Epithelial cell of prostate (primary cell): ENCODE data around the gene NCOA4.

- RRBS = no CpG with 5 or more reads among the region's 9 CpGs
These were observed 10.8 kb upstream of the CSGALNACT2 start for GRCh38 chr10:43127537-43127823.

DNA sequence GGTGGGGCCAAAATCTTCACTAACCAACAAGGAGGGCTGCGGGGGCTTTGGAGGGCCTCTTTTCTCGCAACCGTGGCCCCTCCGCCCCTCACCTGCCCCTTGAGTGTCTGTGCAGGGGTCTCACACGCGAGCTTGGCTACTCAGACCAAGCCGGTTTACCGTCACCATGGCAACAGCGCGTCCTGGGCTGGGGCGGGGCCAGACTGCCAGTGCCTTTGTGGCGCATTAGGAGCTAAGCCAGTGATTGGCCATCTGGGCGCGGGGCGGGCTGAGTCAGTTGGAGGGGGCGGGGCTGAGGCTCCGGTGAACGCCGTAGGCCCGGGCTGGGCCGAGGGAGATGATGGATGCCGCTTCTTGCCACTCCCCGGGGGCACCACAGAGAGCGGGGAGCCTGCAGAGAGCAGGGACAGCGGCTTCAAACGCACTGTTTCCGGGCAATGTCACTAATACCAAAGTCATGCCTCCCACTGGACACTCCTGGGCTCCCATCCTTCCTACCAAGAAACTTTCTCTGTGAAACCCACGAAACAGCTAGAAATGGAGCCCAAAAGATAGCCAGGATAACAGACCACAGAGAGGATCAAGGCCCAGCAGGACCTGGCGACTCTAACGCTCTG lies 48.6 kb upstream of the FXYD4 start:
- RRBS = 7% methylated on average over 8 of the region's 30 CpGs

DNA sequence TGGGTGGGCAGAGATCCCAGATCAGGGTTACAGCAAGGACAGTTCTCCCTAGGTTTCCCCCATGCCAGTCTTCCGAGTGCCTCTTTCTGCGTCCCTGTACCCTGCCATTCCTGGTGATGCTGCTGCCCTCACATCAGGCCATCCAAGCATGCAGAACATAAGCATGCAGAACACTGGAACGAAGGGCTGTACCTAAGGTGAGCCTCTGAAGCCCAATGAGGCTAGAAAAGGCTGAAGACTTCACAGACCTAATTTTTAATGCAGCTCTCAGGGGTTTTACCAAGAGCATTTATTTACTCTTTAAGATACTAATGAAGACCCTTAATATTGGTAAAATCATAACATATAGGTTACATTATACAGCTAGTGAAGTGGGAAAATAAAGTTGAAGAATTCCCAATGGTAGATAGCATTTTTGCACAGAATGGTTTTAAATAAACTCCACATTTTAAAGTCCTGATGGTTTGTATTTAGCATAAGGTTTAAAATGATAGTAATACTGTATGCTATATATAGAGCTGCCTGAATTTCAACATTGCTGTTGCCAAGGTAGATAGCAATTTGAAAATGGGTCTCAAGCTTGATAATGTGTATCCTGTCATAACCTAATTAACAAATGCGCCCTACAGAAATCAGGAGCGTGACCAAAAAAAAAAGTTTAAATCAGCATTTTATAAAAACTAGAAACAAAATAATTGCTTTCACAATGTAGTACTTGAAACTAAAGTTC lies 13.7 kb downstream of the FXYD4 start:
- RRBS = no CpG with 5 or more reads among the region's 5 CpGs

GRCh38 chr10:43389677-43390528 lies 18.5 kb downstream of the FXYD4 start:
- RRBS = no CpG with 5 or more reads among the region's 9 CpGs

DNA sequence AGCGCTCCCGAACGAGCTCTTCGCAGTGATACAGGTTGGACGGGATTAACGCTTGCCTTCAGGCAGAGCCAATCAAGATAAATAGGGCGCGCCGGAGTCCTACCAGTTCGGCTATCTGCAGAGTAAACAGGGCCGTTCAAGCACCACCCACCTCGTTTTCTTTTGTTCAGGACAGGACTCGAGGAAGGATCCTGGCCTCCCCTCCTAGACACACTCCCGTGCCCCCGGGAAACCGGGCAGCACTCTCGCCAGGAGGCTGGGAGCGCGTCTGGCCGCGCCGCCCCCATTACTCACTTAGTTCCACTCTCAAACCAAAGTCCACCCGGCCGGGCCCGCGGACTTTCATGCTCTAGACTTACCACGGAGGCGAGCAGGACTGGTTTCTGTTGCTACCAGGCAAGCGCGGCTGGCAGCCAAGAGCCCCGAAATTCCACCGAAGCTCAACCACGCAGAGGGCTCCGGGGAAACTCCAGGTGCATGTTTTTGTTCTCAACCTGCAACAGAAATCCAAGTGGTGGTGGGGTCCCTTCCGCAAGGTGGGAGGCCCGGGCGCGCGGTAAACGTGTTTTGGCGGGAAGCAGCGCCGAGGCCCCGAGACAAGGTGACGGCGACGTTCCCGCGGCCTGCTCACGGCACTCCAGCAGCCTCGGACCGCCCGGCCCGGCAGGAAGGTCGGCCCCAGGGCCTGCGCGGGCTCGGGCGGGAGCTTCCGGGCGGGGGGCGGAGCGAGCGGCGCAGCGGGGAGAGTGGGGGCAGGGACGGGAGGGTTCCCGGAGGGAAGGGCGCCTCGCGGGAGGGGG lies 12.7 kb downstream of the HNRNPF start:
- RRBS = under 1% methylated on average over 30 of the region's 71 CpGs

- RRBS = under 1% methylated on average over 14 of the region's 23 CpGs
These were observed 12.2 kb downstream of the HNRNPF start for GRCh38 chr10:43396897-43397109.

DNA sequence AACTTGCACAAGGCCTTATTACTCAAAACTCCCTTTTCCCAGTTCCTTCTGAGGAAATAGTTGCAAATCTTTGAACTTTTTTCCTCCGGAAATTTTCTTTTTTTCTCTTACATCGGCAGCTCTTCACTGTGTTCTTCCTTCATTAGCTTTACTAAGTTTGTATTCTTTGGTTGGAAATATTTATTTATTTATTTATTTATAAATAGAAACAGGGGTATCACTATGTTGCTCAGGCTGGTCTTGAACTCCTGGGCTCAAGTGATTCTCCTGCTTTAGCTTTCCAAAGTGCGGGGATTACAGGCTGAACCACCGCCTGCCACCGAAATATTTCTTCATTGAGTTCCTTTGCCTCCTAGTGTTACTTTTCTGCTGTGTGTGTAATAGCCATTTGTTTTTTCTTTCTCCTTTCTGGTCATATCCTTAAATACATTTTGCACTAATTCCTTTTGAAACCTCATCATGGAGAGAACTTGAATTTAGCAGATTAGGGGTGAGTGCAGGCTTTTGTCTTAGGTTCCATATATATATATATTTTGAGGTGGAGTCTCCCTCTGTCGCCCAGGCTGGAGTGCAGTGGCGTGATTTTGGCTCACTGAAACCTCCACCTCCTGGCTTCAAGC lies 868 bp downstream of the ZNF487 start:
- RRBS = no CpG with 5 or more reads among the region's 7 CpGs

DNA sequence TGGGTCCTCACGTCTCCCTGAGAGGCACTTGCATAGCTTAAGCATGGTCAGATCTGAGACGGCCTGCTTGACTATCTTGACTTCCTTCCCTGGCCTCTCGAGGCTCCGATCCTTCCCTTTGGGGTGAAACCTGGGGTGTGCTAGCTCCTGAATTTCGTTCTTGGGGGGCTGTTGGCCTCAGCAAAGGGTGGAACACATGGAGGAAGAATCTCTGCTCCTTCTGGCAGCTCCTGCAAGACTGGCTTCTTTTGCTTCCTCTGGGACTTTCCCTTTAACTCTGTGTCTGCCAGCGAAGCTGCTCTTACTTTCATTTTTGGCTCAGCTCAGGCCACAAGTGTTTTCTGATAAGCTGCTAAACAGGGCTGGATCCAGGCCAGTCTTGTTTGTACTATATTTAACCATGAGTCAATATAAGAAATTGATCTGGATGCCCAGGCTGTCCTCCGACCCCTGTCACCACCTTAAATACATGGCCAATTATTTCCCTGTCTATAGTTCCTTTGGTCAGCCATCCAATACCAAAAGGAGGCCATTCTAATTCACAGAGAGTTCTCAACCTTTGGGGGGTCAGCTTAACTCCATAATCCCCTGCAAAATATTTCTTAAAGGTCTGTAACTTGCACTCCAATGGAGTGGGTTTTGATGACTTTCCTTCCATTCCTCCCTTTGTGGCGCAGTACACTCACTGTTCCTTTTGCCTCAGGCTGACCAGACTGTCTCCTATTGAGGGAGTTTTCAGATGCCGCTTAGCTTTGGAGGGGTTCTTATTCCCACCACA lies 11.0 kb upstream of the ZNF485 start:
- RRBS = no CpG with 5 or more reads among the region's 9 CpGs

DNA sequence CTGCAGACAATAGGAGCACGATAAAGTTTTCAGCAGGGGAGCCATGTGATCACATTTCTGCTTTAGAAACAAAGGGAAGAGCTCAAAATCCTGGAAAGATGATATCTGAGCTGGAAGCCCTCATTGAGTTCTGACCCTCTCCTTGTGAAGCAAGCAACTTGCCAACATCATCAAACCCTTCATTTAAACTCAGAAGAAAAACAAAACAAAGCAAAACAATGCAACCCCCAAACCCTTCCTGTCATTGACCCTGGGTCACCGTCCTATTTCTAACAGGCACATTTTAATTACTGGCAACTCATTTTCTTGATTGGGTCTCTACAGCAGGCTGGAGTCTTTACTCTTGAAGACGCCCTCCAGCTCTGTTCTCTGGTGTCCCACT lies 198.3 kb upstream of the ZNF32 start:
- RRBS = no CpG with 5 or more reads among the region's 3 CpGs

GRCh38 chr10:43863826-43864654 lies 215.4 kb upstream of the ZNF32 start:
- RRBS = 93% methylated on average over 2 of the region's 8 CpGs

GRCh38 chr10:44383422-44384430 lies 1.2 kb downstream of the CXCL12 start:
- RRBS = no CpG with 5 or more reads among the region's 58 CpGs

DNA sequence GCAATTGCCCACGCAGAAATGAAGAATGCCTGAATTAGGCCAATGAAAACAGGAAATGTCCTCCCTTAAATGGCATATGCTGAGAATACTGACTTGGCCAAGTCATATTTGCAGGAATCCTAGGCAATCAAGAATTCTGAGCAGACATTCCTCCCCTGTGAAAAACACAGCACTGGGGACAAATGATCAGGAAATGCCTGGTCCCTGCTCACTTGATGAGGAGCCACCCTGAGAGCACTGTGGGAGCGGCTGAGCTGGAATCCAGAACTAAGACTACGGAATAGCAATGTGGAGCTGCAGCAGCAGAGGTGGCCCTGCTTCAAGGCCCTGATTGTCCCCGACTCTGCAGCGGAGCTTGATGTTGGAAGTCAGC lies 184.7 kb upstream of the CXCL12 start:
- RRBS = no CpG with 5 or more reads among the region's 5 CpGs

DNA sequence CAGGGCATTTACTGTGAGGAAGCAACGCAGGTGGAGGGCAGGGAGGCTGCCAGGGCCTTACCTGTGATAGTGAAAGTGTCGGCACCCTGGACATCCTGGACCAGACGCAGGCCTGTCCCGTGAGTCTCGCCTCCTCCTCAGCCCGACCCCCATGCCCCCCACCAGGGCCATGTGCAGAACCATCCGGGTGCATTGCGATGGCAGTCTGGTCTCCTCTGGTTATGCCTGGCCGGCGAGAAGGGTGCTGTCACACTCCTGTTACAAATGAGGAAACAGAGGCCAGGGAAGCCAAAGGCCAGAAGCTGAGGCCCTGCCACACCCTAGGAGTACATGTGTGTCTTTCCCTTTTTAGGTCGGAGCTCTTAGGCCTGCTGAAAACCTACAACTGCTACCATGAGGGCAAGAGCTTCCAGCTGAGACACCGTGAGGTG lies 7.2 kb downstream of the DEPP1 start:
- RRBS = no CpG with 5 or more reads among the region's 12 CpGs

GRCh38 chr10:44995797-44996803 lies 4.6 kb upstream of the ZNF22 start:
- RRBS = no CpG with 5 or more reads among the region's 14 CpGs

DNA sequence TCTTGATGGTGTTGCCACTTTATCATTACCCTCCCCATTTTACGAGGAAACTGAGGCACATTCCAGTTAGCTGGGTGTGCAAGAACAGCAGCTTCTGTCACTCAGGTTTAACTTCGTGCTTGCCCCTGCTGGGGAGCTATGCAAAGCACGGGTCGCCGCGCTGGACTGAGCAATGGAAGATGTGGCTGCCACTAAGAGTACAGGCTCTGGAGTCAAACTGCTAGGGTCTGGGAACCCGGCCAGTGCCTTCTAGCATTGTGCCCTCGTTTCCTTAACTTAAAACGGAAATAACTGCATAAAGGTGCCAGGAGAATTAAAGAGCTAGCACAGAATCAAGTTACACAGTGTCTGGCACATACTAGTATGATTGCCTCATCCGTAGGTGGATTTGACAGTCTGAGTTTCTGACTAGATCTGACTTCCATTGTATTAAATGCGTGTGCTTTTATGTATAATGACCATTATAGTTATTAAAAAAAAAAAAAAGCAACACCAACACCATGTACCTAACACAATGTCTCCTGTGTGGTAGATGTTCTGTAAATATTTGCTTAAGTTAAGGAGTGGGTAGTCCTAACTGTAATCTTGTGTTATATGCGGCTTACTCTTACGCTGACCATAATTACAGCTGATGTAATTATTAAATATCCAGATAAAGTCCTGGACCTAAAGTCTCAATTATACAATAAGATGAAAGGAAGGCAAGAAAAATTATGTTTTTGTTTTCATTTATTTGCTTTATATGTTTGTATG lies 865 bp downstream of the ZNF22 start:
- RRBS = no CpG with 5 or more reads among the region's 13 CpGs

- RRBS = no CpG with 5 or more reads among the region's 61 CpGs
These were observed at the start of gene NCOA4 for GRCh38 chr10:46029882-46030893. Gene NCOA4, minus strand, starts transcription at chr10:46030623.

GRCh38 chr10:46299969-46300547 lies 13.3 kb downstream of the ANTXRL start:
- RRBS = no CpG with 5 or more reads among the region's 10 CpGs

GRCh38 chr10:46368965-46369348 lies 6.6 kb upstream of the ANXA8L1 start:
- RRBS = no CpG with 5 or more reads among the region's 11 CpGs

DNA sequence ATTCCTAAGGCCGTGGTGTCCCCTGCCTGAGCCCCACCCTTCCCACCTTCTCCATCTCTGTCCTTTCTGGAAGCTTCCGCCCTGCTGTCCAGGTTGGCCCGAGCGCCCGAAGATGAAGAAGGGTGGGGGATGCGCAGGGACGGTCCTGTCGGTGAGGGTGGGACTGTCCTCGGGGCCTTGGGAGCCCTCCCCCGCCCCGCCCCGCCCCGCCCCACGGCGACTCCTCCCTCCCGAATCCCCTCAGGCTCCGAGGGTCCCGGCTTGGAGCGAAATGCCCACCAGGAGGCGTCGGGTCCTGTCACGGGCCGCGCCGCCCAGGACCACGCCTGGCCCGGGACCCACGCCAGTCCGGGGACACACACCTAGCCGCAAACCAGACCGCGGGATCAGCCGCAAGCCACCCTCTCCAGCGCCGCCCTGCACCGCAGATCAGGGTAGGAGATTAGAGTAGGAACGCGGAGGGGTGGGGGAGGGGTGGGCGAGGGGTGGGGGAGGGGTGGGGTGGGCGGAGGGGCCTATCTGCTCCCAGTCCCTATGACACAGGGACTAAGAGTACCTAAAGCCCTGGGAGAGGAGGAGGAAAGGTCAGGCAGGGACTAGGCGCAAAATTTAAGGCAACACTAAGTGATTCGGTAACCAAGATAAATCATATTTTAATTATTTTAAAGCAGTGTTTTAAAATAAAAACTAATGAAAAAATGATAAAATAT lies 15.2 kb downstream of the GPRIN2 start:
- RRBS = 2% methylated on average over 10 of the region's 42 CpGs

DNA sequence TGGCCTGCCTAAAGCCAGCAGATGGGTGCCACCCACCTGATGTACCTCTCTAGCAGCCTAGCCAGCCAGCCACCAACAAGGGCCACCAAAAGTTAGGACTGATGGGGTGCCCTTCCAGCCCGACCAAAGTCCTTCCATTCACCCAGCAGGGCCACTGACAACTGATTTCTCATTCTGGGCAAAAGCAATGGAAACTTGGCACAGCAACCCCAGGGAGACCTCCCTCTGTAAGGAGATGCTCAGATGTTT lies 13.7 kb downstream of the GPRIN2 start:
- RRBS = no CpG with 5 or more reads among the region's 1 CpG